Smooth muscle cell (in vitro differentiated cells): ENCODE measurements around a stretch of chr12.

- RAMPAGE, long total RNA, result no peak
These were observed 61.2 kb downstream of the ANAPC7 start for GRCh38 chr12:110342099-110342865.

- RAMPAGE, long total RNA, result no peak
These were observed 54.7 kb downstream of the ANAPC7 start for GRCh38 chr12:110348749-110349209.

DNA sequence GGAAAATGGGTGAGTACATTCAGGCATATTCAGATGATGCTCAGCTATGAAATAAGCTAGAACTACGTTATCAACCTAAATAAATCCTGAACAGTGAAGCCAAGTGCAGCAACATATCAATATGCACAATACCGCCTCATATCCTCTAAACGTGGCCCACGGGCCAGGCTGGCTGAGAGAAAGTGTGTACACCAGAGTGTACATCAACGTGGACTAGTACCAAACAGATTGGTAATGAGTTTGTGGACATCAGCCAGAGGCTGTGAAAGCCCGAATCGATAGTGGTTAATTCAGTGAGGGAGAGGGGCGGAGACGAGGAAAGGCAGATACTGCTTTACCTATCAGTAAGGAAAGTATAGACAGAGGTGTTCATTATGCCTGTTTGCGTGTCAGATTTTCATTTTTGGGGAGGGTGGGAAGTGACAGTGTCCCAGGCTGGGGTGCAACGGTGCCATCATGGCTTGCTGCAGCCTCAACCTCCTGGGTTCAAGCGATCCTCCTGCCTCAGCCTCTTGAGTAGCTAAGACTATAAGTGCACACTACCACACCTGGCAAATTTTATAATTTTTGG lies 50.2 kb downstream of the ANAPC7 start:
- RAMPAGE, long total RNA, result no peak

DNA sequence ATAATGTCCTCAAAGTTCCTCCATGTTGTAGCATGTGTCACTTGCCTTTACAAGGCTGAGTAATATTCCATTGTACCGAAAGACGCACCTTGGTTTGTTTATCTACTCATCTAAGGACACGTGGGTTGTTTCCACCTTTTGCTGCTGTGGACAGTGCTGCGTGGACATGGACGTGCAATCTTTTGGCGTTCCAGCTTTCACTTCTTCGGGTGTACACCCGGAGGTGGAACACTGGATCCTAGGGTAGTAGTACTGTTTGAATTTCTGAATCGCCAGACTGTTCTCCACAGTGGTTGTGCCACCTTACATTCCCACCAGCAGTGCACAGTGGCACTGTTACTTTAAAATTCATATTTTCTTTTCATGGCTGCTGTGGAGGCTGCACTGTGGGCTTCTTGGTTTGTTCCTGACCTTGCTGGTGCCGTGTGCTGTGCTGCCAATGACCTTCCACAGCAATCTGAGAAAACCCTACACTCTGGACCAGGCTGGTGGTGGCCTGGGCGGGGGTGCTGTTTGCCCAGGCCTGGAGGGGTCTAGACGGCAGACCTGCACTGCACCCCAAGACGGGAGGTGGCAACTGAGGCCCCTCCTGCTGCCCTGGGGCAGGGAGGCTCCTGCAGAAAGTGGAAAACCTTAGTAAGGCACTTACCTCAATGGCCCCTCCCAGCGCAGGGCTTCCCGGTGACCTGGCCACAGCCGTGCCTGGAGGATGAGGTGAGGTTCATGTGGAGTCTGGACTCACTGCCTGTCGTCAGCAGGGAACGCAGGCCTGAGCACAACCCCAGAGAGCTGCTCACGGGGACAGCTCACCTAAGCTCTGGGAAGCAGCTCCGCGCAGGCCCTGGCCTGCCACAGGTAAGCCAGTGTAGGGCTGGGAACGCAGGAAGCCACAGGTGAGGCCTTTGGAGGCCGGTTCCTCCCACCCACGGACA lies 33.1 kb downstream of the ANAPC7 start:
- RAMPAGE, long total RNA, result no peak

- RAMPAGE, long total RNA, result no peak
These were observed 29.7 kb downstream of the ANAPC7 start for GRCh38 chr12:110373738-110374187.

DNA sequence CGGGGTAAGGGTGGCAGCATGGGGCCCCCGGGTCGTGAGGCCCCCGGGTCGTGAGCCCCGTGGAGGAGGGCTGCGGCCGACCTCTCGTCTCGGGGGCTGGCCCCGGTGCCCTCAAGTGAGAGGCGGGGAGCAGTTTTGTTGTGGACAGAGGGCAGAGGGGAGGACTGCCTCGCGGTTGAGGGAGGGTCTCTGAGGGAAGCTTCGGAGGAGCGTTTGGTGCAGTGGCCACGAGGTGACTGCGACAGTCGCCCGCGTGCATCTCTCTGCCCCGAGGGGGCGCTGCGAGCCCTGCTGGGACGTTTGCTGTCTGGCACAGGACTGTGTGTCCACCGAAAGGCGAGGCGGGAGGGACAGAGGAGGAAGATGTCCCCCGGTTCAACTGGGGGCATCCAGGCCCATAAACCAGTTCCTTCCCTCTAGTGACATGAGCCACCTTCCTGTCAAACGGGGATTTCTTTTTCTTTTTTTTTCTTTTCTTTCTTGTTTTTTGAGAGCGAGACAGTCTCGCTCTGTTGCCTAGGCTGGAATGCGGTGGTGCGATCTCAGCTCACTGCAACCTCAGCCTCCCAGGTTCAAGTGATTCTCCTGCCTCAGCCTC lies 489 bp downstream of the FAM216A start:
- RAMPAGE, long total RNA, result no peak

- RAMPAGE, long total RNA, result no peak
These were observed 31.8 kb downstream of the RAD9B start for GRCh38 chr12:110533889-110534383.

- RAMPAGE, long total RNA, result no peak
These were observed 13.7 kb downstream of the TCTN1 start for GRCh38 chr12:110627538-110628126.

DNA sequence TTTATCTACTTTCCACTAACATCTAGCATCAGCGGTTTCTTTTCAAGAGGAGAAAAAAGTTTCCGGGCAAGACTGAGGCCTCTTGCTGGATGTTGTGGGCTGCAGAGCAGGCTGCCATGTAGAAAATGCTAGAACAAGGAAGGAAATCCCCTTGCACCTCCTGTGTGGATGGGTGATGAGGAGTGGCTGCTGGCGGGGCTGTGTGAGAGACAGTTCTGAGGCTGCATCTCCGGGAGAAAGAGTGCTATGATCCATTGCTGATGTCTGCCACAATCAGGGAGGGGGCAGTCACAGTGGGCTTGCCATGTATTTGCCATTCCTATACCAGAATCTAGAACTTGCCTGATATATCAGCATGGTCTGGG lies 37.8 kb upstream of the PPP1CC start:
- RAMPAGE, long total RNA, result no peak

DNA sequence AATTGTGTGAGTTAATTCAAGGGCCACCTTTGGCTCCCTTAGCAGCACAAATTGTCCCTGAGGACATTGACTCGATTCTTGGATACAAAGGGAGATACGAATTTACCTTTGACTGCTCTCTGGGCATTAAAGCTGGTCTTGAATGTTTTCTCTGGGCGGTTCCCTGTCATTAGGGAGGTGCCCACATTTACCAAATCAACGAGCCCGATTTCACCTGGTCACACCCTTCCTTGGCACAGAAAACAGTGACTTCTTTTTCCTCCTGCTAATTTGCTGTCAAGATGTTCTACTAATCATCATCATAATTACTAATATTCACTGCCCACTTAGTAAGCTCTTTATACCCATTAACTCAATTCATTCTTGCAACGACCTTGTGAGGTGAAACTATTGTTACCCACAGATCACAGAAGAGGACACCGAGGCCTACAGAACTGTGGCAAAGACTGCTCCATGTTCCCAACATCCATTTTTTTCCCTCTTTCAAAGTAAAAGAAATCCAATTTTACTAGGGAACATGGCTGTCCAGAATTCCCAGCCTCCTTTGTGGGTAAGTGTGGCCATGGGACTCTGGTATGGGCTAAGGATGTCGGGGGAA lies 27.0 kb upstream of the CCDC63 start:
- RAMPAGE, long total RNA, result no peak

- RAMPAGE, long total RNA, result no peak
These were observed 14.0 kb upstream of the MYL2 start for GRCh38 chr12:110934305-110934830.

DNA sequence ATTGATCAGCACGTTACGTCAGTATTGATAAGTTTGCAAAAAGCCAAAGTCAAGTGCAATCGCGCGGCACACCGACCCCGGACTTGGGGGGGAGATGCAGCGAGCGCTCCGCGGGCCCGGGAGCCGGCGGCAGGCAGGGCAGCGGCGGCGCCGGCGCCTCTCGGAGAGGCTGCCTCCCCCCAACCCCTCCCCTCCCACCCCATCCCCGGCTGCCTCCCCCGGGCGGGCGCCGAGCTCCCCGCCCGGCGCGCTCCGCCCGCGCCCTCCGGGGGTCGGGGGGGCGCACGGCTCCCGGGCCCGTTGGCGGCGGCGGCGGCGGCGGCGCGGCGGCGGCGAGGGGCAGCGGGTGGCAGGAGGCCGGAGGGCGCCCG lies 311 bp upstream of the CUX2 start:
- RAMPAGE, long total RNA, result no peak

- RAMPAGE, long total RNA, result no peak
These were observed 13.0 kb downstream of the CUX2 start for GRCh38 chr12:111047074-111047285.

GRCh38 chr12:111368157-111368865 lies 584 bp downstream of the PHETA1 start:
- RAMPAGE, long total RNA, result no peak

DNA sequence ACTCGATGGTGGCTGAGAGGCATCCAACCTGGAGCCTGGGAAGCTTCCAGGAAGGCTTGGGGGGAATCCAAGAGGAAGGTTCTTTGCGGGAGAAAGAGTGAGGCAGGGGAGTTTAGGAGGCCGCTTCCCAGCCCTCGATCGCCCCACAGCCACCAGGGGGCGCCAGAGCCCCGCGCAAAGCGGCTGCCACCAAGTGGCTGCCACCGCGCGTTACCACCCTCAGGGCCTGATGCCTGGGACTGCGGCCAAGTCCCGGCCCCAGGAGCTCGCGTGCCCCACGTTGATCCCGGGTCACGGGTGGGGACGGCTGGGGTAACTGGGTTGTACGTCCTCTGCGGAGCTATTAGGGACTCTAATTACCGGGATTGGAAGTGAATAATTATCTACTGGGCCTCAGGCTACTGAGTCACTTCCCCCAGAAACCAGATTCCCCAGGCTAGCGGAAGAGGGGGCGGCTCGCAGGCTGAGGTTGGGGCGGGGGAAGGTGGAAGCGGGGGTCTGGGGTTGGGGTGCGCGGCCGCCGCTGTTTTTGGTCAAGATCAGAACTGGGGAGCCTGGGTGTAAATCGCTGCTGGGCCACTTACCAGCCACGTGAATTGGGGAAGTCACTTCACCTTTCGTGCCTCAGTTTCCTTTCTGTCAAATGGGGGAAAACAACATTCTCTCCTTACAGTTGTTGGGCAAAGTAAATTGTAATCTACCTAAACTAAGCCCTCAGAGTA lies 8.6 kb upstream of the SH2B3 start:
- RAMPAGE, long total RNA, result no peak

DNA sequence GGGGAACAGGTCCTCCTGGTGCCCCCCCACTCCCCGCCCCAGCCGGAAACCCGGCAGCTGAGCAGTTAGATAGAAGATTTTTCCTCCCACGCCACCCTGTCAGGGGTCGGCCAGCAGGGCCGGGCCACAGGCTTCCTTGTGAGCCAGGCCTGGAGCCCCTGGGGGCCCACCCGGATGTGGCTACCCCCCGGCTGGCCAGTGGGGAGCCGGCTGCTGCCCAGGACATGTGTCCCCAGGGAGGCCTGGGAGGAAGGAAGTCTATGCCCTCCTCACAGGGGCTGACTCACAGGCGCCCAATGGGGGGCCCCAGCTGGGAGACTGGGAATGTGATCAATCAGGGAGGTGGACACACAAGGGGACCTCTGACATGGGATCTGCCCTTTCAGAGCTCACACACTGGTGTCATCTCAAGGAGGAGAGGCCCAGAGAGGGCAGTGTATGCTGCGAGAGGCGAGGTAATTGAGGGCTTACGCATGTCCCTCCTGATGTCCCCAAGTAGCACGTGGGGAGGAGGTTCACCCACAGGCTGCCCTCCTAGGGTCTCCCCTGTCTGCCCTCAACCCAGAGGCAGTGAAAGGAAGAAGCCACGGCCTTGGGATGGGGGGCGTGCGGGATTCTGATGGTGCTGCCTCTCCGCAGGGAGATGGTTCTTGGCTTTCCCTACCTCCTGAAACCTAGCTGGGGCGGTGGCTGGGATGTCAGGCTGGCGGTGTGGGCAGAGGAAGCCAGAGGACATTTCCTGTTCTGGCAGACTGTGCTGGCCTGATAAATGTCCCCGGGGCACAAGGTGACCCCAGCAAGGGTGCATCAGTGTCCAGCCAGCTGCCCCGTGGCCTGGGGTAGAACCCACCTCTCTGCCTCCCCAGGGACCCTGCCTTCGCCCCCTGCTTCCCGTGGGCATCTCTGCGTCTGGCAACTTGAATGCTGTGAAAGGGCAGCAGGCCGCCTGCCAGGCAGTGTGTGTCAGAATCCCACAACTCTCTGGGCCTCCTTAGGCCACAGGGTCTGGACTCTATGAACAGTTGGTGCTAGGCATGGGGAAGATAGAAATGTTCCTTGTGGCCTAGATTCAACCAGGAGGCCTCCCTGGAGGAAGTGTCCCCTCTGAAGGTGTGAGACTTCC lies 4.5 kb downstream of the SH2B3 start:
- RAMPAGE, long total RNA, result no peak

DNA sequence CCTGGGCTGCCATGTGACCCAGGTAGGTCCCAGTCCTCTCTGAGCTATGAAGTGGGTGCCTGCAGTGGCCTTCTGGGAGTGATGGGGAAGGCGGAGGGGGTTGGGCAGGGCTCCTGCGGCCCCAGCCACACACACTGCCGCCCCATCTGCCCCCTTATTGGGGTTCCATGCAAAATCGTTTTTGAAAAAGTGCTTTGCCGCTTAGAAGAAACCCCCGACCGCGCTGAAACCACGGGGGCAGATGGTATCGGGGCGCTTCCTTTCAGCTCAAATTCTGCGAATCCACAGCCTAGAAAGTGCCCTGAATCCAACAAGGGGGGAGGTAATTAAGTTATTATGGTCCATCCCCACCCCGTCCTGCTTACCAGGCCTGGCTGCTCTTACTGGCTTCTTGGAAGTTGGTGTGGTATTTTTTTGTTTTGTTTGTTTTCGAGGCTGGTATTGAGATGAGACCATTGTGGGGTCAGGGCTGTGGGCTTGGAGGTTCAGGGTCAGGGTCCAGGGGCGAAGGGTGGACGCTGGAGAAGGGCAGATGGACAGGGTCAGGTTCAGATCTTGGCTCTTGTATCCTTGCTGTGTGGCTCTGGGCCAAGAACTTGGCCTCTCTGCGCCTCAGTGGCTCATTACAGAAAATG lies 24.5 kb downstream of the SH2B3 start:
- RAMPAGE, long total RNA, result no peak

- RAMPAGE, long total RNA, result no peak
These were observed 26.8 kb downstream of the SH2B3 start for GRCh38 chr12:111432344-111433171.

DNA sequence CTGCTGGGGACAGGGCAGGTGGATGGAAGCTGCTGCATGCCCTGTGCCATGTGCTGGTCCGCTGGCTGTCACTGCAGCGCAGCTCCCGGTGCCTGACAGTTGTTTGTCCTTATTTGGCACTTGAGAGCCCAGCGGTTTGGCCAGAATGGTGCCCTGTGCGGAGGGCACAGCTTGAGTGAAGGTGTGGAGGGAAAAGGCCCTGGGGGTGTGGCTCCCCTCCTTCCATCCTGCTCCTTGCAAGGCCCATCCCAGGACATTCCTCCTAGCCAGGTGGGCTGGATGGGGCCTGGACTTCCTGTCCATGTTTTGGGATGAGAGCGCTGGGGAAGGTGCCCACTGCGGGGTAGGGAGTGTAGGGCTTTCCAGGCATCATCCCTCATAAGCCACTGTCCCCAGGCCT lies 30.3 kb downstream of the SH2B3 start:
- RAMPAGE, long total RNA, result no peak

GRCh38 chr12:111686195-111686649 lies 369 bp downstream of the ACAD10 start:
- RAMPAGE, long total RNA, result no peak